ENCODE measurements around a stretch of chr11.

GRCh38 chr11:121036052-121036556 is 12.2 kb downstream of the TBCEL start:
- PRO-cap: no peak

GRCh38 chr11:121309294-121310267 is 17.0 kb downstream of the SC5D start:
- PRO-cap: no peak

GRCh38 chr11:121372842-121373497 is 79.1 kb upstream of the SORL1 start:
- PRO-cap: no peak

- PRO-cap: no peak
Measured at GRCh38 chr11:121576544-121577017, 124.5 kb downstream of the SORL1 start.

- PRO-cap: no peak
Measured at GRCh38 chr11:121630343-121630982, 178.3 kb downstream of the SORL1 start.

GRCh38 chr11:121827145-121827345 is 289.0 kb downstream of the BLID start:
- PRO-cap: no peak

DNA sequence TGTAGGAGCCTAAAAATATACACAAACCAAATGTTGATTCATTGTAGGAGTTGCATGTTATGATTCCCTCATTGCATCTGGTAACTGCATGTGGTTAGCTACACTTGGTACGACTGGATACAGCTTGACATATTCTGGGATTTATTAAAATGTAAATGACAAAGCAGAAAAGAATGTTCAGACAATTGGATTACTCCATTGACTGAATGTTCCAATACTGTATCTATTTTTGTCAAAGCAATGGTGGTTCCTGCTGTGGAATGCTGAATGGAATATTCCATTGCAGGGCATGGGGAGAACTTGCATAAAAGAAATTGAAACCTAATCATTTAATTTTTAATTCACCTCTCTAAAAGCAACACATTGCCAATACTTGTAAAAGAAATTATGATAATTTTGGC is 30.7 kb downstream of the BLID start:
- PRO-cap: no peak

DNA sequence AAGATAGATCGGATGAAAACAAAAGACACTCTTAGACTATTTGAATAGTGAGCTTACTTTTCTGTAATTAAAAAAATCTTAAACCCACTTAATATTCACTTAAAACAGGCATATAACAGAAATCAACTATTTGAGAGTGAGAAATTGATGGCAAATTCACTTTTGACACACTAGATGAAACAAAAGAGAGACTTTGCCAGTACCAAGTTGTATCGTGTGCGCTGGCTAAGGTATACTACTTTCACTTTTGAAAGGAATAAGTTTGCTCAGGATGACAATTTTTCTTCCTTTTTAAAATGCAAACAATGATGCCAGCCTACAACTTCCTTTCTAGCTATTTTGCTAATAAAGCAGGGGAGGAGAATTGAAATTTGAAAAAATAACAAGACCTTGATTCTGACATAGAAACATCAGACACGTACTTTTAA is 41.5 kb upstream of the BLID start:
- PRO-cap: no peak

DNA sequence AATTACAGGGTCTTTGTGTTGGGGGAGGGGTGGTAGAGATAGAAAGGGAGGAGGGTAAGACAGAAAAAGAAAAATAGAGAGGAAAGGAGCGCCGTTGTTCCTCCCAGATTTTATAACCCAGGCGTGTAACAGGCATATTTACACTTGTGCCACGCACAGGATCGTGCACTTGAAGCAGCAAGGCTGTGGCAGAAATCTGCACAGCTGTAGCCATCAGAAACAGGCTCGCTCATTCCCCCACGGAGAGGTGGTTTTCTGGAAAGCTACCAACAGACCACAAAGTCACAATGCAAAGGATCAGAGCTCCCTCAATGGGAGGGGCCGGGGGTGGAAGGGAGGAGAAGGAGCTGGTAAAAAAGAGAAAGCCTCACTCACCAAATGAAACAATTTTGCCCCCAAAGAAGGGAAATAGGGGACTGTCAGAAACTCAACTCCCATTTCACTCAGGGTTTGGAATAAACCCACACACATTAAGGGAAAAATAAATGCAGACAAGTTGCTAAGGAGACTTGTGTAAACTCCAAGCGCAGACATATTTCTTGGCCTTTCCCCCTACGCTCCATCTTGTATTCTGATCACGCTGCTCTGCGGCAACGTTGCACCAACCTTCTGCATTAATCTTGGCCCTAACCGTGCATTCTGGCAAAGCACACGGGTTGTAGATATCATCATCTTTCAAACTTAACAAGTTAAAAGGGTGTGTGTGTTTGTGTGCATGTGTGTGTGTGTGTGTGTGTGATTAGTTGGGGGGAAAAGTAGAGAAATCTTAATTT is 43.2 kb upstream of the BLID start:
- PRO-cap: no peak

DNA sequence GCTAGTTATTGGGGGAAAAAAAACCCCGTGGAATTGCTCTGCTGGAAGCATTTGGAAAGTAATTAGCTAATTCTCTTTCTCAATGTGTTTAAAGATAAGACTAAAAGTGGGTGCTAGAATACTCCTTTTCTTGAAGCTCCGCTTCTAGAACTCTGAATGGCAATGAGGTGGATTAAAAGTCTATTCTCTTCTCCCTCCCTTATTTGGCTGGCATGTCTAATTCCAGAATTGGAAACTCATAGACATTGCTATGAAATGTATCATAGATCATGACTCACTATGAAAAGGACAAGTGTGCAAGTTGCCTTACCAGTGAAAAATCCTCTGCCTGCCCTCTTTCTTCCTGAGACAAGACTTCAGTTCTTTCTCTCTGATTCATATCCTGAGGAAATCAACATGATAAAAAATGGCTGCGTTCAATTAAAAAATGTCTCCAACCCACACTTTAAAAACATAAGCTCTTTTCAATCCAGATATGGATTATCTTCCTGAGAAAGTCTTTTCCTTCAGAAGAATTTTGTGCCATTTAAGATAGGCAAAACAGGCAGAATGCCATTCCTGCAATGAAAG is 73.2 kb upstream of the BLID start:
- PRO-cap: no peak

- PRO-cap: no peak
Measured at GRCh38 chr11:122353970-122354458, 238.0 kb upstream of the BLID start.

DNA sequence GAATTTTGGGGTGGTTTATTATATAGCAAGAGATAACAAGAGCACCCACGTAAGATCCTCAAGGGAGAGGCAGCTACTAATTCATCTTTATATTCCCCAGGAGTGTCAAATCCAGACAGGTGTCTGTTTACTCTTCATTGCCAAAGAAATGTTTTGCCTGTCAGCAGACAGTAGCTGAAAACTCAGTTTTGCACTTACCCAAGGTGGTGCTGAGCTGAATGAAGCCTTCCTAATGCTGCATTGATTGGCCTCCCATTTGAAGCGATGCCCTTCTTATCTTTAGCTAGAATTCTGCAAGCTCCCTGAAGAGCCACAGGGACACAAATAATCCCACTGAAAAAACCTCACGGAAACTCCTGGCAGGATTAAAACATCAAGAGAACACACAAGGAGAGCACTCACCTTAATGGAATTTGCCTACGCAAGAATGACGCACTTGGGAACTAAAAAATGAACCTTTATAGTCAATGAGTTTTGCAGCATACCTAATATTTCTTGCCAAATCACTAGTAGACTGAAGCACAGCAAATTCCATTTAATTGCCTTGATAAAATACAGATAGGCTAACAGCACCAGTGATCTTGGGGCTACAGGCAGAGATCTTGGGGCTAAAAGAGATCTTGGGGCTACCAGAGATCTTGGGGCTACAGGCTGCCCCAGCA is 232.9 kb upstream of the UBASH3B start:
- PRO-cap: no peak

DNA sequence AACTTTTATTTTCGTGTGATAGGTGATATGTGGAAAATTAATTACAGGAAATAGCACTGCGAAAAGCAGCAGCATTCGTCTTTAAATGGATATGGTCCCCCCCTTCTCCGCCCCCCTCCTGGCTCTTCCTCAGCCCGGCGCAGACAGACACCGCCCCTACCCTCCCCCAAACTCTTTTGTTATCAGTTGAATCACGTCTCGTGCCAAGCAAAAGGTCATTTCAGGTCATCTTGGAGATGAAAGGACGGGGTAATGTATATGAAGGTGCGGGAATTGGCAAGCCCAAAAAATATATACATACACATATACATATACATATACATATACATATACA is 214.7 kb upstream of the UBASH3B start:
- PRO-cap: no peak

DNA sequence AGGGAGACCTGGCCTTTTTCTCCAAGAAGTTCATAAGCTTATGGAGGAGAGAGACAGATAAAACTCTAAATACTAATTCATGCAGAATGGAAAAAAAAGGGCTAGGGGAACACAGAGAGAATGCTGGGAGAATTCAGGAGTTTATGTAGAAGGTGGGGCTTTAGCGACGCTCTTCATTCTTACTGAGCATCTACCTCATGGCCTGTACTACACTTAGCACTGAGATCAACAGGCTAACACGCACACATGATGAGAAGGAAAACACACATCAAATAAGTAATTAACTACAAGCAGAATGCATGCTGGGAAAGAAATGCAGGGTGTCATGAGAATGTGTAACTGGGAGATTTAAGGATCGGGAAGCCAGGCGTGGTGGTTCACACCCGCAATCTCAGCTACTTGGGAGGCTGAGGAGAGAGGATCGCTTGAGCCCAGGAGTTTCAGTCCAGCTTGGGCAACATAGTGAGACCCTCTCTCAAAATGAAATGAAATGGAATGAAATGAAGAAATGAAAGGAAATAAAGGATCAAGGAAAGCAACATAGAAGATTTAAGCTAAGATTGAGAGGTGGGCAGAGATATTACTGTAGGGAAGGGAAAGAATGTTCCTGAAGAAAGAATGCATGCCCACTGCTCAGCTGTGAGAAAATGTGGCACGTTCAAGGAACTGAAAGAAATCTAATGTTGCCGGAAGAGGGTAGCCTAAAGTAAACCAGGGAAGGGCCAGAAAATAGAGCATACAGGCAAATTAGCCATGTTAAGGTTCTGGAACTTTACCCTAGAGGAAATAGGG is 81.1 kb downstream of the UBASH3B start:
- PRO-cap: no peak

DNA sequence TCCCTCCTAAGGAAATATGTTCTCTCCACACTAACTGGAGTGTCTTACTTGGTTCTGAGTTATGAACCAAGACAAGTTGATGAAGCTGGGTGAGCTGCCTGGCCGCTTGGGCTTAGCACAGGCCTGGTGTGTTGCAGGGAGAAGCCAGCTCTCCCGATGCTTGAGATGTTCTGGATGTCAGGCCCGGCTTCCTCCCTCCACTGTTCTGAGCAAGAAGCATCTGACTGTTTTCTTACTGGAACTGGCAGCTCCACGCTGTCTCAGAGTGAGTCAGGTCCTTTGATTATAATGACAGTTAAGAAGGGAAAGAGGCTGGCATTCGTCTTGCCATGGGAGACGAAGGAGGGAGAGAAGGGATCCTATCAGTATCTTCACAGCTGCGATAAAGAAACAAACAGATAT is 46.5 kb upstream of the CRTAM start:
- PRO-cap: no peak

- PRO-cap: no peak
Measured at GRCh38 chr11:122850119-122850710, 11.9 kb downstream of the CRTAM start.

DNA sequence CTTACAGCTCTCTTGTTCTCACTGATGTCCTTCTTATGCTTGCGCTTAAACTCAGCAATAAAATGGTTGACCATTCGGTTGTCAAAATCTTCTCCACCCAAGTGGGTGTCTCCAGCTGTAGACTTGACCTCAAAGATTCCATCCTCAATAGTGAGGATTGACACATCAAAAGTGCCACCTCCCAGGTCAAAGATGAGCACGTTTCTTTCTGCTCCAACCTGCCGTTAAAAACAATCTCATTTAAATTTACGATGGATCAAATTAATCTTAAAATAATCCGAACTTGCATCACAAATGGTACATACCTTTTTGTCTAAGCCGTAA is 2.2 kb downstream of the HSPA8 start:
- PRO-cap: no peak

- PRO-cap: no peak
Measured at GRCh38 chr11:123072306-123072673, 10.4 kb upstream of the HSPA8 start.

GRCh38 chr11:123146756-123147226 is 48.3 kb downstream of the CLMP start:
- PRO-cap: no peak

DNA sequence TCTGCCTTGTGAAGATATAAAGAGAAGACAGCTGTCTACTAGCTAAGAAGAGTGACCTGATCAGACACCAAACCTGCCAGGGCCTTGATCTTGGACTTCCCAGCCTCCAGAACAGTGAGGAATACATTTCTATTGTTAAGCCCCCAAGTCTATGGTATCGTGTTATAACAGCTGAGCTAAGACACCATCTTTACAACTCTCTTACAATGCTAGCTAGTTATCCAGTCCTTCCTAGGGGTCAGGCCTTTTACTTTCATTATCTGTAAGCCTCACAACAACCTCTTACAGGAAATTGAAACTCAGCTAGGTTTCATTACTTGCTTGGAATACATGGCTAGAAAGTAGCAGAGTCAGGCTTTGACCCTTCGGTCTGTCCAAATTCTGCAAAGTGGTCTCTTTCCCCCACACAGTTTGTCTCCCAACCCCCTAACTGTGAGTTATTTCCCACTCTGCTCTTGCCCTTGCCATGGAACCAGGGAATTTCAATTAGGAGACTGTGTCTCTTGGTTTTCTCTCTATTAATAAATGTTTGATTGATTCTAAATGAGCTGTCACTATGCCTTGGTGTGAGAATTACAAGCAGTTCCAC is 38.3 kb upstream of the CLMP start:
- PRO-cap: no peak